Epithelial cell of alveolus of lung (primary cell): ENCODE measurements around a stretch of chr1.

- RAMPAGE, long total RNA, result no peak
- RRBS, result no CpG with 5 or more reads among the region's 8 CpGs
Observed at GRCh38 chr1:19013485-19014104, 57.1 kb upstream of the IFFO2 start.

GRCh38 chr1:19036007-19036357, 79.5 kb upstream of the IFFO2 start:
- RAMPAGE, long total RNA, result no peak
- RRBS, result 5% methylated on average over 1 of the region's 6 CpGs

DNA sequence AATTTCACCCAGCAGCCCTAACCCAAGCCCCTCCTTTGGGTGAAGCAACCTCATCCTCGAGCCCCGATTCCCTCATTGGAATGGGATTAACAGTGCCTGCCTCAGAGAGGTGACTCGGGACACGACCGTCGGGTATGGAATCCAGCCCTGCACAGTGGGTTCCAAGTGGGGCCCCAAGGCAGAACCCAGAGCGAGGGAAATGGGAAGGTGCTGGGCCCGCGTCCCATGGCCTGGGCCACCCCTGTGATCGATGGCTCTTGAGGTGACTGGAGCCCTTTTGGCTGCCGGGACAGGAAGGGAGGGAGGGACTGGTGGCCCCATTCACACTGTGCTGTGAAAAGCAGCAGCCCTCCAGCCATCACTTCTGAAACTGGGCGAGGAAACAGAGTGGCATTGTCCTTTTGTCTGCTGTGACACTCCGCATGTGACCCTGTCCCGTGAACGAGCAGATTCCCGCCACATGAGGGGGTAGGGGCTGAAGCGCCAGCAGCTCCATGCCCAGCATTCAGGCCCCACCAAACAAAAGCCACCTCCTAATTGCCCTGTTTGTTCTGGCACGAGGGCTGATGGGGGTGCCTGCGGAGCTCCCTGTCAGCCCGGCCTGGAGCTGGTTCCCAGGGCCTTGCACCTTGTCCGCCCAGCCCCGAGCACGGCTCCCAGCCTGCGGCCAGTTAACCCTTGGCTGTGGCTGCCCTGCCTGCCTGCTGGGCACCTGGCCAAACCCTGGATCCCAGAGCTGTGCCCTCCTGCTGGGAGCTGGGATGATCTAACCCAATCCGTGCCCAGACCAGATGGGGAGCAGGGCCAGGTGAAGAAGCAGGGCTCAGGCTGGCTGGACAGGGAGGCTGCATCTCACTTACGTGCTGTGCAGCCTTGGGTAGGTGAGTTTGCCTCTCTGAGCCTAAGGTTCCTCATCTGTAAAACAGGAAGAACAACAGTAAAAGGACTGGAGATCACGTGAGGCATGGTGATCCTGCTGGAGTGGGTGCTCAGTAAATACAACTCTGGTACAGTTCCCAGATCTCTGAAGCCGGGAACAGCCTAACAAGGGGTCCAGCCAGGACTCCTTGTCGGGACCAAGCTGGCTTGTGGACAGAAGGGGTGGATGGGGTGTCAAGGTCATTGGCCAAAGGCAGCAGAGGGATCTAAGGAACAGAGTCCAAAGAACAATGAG, 110.7 kb upstream of the IFFO2 start:
- RAMPAGE, long total RNA, result no peak
- RRBS, result no CpG with 5 or more reads among the region's 29 CpGs

GRCh38 chr1:19069946-19070549, 113.6 kb upstream of the IFFO2 start:
- RAMPAGE, long total RNA, result no peak
- RRBS, result no CpG with 5 or more reads among the region's 15 CpGs

DNA sequence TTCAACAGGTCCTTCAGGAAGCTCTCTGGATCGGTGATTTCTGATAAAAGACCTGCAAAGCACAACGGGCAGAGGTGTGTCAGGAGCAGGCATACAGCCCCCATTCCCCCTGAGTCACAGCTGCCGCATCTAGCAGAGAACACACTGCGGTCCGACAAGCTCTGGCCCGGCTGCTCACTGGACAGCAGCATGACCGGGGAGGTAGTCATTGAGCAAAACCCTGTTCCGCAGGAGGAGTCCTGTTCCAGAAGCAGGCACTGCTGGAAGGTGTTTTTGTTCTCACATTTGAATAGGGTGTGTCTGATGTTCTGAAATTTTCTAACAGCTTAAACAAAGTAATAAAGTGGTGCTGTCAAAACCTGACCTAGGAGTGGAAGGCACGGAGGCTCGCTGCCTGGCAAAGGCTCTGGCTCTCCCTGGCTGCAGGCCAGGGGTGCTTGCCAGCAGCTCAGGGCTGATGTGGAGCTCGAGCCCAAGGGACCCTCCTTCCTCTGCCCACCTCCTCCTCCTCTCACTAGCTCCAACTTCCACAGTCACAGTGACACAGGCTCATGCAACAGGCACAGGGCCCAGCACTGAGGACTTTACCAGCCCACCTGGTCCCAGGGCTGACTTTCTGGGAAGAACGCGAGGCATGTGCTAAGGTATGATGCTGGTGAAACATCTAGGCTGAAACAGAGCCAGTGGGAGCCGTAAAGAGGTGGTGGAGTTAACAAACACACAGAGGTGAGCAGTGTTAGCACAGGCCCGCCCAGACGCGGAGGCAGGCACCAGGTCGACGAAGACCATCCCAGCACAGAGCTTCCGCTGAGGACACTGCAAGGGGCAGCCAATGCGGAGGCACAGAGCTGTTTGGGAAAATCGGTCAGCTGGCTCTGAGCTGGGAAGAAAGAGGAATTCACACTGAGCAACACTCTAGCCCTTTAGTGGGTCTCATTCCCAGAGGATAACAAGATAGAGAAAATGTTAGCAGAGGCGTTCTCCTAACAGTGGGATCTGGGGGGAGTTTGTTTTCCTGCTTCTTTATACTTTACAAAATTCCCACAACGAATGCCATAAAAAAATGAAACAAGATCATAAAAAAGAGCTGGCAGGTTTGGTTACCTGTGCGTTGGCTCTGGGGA, 118.7 kb upstream of the IFFO2 start:
- RAMPAGE, long total RNA, result no peak
- RRBS, result no CpG with 5 or more reads among the region's 25 CpGs

DNA sequence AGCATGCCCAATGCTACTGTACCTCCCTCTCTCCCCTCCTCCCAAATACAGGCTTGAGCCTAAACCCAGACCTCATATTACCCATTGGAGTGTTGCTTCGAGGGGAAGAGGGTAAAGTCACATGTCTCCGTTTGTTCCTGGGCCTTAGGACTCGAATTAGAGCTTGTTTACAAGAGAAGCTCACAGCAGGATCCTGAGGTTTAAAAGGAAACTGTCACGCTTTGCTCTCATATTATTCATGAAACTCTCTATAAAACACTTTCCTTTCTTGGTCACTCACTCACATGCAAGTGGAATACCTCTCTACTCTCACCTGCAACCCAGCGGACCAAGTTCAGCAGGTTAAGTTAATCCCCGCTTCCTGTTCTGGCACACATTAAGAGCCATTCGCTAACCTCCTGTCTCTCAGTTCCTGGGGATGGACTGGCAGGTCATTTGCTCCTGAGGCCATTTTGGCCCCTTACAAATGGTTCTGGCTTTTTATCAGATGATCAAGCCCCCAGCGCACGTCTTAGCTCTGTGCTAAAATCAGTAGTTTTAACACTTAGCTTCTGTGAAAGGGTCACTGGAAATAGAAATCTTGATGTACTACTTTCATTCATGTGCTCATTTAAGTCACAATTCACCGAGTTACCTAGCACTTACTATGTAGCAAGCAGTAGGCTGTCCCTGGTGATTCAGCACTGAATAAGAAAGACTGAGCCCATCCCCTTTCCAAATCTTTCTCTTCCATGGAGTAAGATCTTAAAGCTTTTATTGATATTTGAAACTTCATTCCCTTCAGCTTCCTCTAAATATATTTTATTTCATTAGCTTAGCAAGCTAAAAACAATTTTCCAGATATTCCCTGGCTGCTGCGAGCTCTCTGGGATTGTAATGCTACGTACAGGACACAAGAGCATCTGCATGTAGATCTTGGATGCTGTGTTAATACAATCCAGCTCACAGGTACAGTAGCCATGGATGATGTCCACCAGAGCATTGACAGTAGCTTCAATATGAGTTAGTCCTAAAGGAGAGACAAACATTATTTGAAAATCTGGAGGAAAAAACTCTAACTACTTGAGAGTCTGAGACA, 65.8 kb downstream of the UBR4 start:
- RAMPAGE, long total RNA, result no peak
- RRBS, result no CpG with 5 or more reads among the region's 12 CpGs

- RAMPAGE, long total RNA, result no peak
- RRBS, result 0% methylated on average over 2 of the region's 27 CpGs
Observed at GRCh38 chr1:19209273-19209949, 655 bp downstream of the UBR4 start.

DNA sequence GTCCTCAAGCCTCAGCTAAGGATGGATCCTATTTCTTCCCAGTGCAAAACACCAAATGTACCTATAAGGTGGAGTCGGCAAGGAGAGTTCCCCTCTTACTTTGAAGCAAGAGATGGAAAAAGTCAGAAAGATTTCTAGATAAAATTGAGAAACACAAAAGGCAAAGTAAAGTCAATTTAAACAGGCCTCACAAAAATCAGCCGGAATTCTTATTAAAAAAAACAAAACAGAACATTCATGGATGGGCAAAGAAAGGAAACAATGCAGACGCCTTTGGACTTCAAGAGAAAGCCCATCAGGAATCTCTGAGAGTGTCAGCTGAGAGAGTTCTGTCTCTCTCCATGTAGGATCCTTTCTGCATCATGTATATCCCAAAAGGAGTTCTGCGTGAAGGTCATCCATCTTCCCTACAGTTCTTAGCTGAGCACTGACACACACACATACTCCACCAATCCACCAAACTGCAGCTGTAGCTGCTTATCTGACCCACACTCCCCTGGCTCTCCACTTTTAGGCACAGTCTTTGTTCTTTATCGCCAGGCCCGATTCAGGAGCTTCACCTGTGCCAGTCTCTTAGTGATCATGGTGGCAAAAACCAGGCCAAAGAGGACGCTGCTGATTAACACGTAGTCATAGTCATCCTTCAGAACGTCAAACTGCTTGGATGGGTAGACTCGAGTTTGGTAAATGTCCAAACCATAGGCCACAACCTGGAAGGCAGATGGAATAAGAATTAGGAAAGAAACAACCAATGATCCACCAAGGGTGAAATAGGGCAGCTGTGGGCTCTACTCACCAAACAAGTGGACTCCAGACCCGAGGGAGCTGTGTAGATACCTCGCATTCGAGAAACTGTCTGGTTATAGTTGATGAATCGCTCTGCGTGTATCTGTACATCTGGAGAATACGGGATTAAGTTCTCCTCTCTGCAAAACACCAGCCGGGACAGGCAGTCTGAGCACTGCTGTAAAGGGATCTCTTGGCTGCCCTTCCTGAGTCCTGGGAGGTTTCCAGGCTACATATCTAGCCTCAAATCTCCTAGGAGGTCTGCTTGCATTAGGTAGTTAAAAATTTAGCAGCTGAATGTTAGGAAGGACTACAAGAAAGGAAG, 9.1 kb upstream of the UBR4 start:
- RAMPAGE, long total RNA, result no peak
- RRBS, result no CpG with 5 or more reads among the region's 17 CpGs

DNA sequence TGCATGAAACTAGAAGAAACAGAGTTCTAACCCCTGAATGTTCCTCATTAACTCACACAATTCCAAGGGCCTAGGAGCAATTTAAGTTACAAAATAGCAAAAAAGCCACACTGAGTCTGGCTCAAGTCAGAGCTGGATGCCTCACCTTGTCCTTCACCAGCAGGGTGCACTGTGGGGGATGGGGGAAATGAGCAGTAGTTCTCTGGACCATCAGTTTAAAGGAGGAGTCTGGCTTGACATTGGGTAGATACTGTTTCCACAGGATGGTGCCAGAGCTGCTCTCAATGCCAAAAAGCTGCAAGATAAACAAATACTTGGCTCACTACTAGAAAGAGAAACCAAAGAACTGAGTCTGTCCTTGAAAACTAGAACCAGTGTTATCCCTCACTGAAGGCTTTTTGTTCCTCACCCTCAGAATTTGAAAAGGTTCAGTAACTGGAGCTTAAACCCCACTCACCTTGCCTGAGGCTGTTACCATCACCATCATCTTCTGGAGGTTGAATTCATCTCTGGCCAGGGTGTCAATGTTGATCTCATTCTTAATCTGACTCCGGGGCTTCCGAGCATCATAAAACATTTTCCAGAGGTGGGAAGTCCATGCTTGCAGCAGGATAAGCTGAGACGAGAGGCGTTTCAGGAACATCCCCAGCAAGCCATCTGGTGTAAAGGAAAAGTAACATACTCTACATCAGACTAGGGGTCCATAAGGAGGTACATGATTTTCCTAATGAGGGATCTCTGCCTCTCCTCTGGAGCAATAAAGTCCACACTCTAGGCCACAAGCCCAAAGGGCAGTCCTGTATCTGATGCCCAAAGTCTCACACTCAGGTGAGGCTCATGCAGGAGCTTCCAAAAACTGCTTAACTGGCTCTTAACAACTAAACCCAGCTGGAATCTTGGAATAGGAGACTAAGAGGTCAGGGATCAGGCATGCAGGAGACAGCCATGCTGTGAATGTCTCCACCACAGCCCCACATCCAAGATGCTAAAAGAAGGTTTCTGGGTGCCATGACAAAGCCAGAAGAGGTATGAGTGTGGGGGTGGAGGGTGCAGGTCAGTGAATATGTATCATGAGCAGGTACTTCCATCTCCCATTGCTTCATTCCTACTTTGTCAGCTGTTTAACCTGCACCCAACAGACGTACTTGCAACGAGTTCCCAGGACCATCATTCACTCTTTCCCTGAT, 18.5 kb downstream of the EMC1 start:
- RAMPAGE, long total RNA, result no peak
- RRBS, result no CpG with 5 or more reads among the region's 6 CpGs

GRCh38 chr1:19240874-19241255, 10.5 kb downstream of the EMC1 start:
- RAMPAGE, long total RNA, result no peak
- RRBS, result no CpG with 5 or more reads among the region's 4 CpGs

- RAMPAGE, long total RNA, result no peak
- RRBS, result no CpG with 5 or more reads among the region's 10 CpGs
Observed at GRCh38 chr1:19243667-19244169, 7.6 kb downstream of the EMC1 start.

DNA sequence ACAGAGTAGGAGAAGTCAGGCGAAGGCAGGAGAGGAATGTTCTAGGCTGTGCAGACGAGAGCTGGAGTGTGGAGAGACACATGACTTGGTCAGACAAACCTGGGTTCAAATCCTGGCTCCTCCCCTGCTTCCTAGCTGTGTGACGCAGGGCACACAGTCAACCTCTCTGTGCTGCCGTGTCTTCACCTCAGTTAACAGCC, 15.6 kb downstream of the SLC66A1 start:
- RAMPAGE, long total RNA, result no peak
- RRBS, result no CpG with 5 or more reads among the region's 4 CpGs

DNA sequence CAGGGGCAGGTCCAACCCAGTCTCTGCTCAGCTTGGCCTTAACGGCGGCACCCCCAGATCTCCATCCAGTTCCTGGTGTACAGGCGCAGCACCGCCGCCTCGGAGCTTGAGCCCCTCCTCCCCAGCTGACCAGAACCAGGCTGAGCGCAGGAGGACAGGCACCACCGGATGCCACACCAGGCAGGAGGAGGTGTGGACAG, 16.3 kb downstream of the SLC66A1 start:
- RAMPAGE, long total RNA, result no peak
- RRBS, result no CpG with 5 or more reads among the region's 8 CpGs

- RAMPAGE, long total RNA, result no peak
- RRBS, result no CpG with 5 or more reads among the region's 16 CpGs
Observed at GRCh38 chr1:19344338-19344908, 32.3 kb downstream of the SLC66A1 start.

DNA sequence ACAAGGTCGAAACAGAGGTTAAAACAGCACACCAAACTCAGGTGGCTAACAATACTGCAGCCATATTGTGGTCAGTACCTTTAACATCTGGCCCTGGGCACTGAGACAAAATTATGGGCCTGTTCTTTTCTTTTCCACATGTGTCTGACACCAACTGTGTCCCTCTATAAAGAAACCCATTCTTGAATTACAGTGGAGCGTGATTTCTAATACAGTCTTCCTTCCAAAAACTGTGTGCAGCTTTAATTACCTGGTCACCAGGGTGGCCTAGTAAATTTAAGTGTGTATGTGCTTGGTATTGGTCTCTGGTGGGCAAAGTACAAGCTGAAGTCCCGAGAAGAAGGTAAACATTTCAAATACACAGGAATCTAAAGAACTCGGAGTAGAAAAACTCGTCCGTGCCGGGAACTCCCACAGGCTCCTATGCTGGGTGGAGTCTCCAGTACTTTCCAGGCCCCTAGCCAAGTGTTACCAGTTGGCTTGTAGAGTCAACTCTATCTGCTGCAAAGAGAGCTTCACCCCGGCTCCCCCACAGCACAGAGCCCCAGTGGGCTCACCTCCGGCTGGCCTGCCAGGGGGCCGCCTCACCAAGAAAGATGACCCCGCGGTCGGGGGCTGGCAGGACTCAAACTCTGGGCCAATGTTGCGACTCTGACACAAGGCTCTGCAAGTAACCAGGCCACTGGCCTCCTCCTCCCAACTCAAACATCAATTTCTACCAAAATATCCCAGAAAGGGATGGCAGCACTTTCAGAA, 73.7 kb downstream of the SLC66A1 start:
- RAMPAGE, long total RNA, result no peak
- RRBS, result no CpG with 5 or more reads among the region's 14 CpGs

DNA sequence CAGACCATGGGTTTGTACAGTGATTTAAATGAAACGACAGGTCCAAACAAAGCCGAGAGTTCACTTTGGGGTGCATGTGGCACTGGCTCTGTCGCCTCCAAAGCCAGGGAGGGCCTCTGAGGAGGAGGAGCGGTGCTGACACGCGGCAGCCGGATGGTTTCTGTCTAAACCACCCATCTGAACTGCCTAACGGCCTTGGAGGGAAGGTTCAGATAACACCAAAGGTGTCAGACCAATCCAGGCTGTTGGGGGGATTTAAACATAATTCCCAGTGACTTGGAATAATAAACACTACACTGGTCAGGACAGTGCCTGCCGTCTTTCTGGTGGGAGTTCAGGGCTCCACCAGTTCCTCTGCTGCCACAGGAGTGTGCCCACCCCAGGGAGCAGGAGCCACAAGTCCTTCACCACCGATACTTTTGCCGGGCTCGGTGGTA, 78.1 kb downstream of the SLC66A1 start:
- RAMPAGE, long total RNA, result no peak
- RRBS, result no CpG with 5 or more reads among the region's 12 CpGs

- RAMPAGE, long total RNA, result no peak
- RRBS, result no CpG with 5 or more reads among the region's 30 CpGs
Observed at GRCh38 chr1:19390693-19391918, 79.0 kb downstream of the SLC66A1 start.

DNA sequence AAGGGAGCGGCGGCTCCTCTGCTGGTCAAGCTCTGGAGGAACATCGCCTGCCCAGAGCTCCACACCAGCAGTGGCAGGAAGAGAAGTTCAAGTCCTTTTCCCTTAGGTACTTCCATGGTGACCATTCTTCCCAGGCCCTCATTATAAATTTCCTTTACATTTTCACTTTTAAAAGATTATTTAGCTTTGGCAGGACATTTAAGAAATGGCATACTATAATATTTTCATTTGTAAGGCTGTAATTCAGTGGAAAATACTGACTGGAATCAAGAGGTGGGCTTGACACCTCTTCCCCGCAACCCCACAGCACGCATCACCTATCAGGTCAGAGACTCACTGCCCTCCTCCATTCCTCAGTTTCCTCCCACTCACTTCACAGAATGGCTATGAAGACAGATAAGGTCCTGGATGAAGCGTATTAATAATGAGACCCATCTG, 74.7 kb downstream of the CAPZB start:
- RAMPAGE, long total RNA, result no peak
- RRBS, result no CpG with 5 or more reads among the region's 6 CpGs

- RAMPAGE, long total RNA, result no peak
- RRBS, result no CpG with 5 or more reads among the region's 18 CpGs
Observed at GRCh38 chr1:19447677-19448374, 37.5 kb downstream of the CAPZB start.

DNA sequence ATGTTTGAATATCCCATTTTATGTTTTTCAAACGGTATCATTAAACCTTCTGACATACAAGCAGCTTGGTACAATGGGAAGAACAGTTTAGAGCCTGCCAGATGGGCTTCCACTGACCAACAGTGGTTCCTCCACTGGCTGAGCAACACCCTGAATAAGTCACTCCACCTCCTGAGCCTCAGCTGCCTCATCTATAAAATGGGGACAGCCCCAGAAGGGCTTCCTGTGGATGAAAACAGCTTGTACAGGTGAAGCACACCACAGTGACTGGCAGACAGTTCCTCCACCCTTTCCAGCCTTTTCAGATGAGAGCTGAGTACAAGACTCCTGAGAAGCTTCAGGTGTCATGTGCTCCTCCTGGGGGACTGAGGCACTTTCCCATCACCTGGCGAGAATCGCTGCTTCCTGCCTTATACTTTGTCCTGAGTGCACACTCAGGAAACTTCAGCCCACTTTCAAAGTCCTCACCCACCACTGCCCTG, 2.1 kb downstream of the CAPZB start:
- RAMPAGE, long total RNA, result no peak
- RRBS, result no CpG with 5 or more reads among the region's 3 CpGs